ENCODE measurements around a stretch of chr3.

- RRBS, 2 experiments, result no CpG with 5 or more reads among the region's 19 CpGs
These were observed 1.4 kb upstream of the WDR5B start for GRCh38 chr3:122417065-122417937.

GRCh38 chr3:122513842-122514308 is 864 bp downstream of the KPNA1 start:
- RRBS, 2 experiments, result no CpG with 5 or more reads among the region's 26 CpGs

- RRBS, 2 experiments, result no CpG with 5 or more reads among the region's 2 CpGs
These were observed 1.4 kb downstream of the PARP15 start for GRCh38 chr3:122578841-122579272.

GRCh38 chr3:122679096-122679795 is 1.4 kb upstream of the PARP14 start:
- RRBS, 2 experiments, result no CpG with 5 or more reads among the region's 15 CpGs

- RRBS, 2 experiments, result no CpG with 5 or more reads among the region's 2 CpGs
These were observed 26.0 kb downstream of the HSPBAP1 start for GRCh38 chr3:122767596-122767981.

DNA sequence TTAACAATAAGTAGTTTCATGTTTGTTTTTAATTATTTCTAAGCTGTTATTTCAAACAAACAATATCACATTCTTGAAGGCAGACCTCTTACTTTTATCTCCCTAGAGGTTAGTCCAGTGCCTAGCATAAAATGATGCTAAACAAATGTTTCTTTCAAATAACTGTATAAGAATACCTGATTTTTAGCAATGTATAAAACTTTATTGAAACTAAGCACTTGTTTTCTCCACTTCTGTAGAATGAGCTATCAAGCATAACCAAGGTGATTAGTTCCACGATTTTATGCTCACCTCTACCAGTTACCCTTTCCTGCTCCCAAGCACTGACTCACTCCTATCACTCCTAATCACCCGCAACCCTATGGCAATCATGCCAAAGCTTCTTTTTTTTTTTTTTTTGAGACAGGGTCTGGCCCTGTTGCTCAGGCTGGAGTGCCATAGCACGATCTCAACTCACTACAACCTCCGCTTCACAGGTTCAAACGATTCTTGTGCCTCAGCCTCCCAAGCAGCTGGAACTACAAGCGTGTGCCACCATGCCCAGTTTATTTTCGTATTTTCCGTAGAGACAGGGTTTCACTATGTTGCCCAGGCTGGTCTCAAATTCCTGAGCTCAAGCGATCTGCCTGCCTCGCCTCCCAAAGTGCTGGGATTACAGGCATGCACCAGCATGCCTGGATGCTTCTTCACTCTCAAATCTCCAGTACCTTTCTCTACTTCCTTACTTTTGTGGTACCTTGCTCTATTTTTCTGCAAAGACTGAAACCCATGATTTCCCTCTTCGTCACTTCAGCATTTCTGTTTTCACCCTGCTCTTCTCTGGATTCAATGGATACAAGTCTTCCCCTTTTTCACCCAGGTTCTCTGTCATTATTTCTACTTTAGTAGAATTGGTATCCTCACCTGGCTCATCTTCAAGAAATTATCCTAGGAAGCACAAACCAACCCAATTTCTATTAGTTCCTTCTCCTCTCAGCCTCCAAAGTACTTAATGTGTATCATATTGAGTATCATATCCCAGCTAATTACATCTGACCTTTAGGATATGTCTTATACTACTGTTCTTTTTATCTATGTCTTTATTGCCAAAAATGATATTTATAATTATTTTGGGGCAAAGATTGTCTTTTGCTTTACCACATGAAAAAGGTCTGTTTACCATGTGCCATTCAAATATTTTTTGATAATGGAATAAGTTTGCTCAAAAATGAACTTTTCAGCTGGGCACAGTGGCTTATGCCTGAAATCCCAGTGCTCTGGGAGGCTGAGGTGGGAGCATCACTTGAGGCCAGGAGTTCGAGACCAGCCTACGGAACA is 3.7 kb downstream of the HSPBAP1 start:
- RRBS, 2 experiments, result no CpG with 5 or more reads among the region's 13 CpGs

- RRBS, 2 experiments, result no CpG with 5 or more reads among the region's 1 CpG
These were observed 52.9 kb downstream of the SEMA5B start for GRCh38 chr3:122974621-122975048.

GRCh38 chr3:123143691-123144553 is 57.8 kb upstream of the SEC22A start:
- RRBS, 2 experiments, result no CpG with 5 or more reads among the region's 10 CpGs

- RRBS, 2 experiments, result no CpG with 5 or more reads among the region's 28 CpGs
These were observed 431 bp downstream of the SEC22A start for GRCh38 chr3:123202082-123202666.

DNA sequence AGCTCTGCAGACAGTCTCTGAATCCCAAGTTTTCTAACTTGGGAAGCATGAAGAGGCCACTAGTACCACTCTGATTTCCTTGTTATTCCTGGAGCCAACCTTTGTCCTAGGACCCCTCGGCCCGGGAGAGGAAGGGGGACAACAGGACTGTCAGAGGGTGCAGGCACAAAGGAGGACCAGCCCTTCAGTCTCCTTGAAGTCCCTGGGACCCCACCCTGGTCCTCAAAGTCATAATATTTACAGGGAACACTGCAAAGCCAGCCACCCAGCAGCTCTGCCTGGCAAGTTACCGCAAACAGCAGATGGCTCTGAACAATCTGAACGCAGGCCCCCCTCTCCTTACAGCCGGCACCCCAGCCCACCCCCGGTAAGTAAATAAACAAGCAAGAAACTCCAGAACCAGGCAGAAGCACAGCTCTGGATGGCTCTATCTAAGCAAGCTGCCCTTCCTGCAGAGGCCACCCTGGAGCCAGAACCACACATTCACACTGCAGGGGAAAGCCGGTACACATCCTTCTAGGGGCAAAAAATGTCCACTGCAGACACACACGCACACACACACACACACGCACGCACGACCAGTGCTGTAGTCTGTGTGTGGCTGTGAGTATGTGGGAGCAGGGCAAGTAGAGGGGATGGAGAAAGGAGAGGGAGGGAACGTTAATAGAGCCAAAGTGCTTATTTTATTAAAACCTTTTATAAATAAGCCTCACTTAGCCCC is 64.0 kb downstream of the ADCY5 start:
- RRBS, 2 experiments, result 0% methylated on average over 1 of the region's 12 CpGs; no CpG with 5 or more reads in 1 of the 2 experiments

- RRBS, 2 experiments, result no CpG with 5 or more reads among the region's 6 CpGs
These were observed 50.4 kb downstream of the ADCY5 start for GRCh38 chr3:123398431-123398880.

DNA sequence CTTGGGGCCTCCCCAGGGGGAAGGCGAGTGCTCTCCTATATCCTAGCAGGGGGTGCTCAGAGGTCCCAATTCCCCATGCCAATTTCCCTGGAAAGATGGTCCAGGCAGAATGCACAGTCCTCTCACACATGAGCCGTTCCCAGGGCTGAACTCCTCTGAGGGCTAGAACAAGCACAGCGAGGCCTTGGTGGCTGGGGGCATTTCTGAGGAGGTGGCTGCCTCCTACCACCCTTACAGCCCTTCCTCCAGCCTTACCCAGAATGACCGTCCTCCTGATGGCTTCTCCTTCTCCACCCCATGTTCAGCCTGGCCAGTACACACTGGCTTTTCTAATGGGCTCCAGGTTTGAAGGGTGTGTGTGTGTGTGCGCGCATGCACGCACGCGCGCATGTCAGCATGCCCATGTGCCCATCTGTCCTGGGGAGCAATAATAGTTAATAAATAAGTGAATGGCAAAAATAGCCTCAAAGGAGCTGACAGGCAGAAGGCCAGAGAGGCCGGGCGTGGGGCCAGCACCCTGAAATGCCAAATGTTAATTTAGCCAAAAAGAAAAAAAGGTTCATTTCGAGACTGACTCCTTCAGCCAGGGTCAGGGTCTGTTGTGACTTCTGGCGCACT is 24.4 kb downstream of the ADCY5 start:
- RRBS, 2 experiments, result no CpG with 5 or more reads among the region's 14 CpGs

- RRBS, 2 experiments, result no CpG with 5 or more reads among the region's 7 CpGs
These were observed 23.7 kb downstream of the ADCY5 start for GRCh38 chr3:123425018-123425806.

GRCh38 chr3:123449526-123450597 is 972 bp upstream of the ADCY5 start:
- RRBS, 2 experiments, result 1 to 5% methylated on average over 54 of the region's 93 CpGs

DNA sequence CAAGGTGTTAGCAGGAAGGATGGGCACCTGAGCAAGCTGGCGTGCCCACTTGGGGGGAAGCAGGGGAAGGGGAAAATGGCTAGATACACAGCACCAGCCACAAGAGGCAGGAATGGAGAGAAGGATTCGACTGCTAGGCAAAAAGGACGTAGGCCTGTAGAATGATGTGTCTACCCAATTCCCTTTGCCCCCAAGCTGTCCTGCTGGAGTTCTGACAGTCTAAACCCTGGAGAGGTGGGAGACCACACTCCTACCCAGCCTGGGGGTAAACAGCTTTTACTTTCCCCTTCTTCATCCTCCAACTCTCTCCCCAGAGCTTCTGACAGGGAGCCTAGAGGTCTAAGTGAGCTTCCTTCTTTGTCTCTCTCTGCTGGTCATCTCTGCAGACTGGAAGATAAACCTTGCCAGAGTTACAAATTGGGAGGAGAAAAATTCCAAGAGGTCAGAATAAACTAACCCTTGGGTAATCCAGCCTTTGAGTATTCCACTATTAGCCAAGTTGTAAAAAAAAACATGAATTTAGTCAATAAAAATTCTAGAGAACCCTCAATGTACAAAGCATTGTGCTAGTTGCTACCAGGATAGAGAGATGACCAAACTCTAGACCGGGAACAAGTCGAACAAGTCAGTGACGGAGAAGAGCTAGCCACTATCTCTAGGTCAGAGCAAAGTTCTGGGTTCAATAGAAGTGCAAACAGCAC is 2.0 kb upstream of the ADCY5 start:
- RRBS, 2 experiments, result no CpG with 5 or more reads among the region's 6 CpGs

DNA sequence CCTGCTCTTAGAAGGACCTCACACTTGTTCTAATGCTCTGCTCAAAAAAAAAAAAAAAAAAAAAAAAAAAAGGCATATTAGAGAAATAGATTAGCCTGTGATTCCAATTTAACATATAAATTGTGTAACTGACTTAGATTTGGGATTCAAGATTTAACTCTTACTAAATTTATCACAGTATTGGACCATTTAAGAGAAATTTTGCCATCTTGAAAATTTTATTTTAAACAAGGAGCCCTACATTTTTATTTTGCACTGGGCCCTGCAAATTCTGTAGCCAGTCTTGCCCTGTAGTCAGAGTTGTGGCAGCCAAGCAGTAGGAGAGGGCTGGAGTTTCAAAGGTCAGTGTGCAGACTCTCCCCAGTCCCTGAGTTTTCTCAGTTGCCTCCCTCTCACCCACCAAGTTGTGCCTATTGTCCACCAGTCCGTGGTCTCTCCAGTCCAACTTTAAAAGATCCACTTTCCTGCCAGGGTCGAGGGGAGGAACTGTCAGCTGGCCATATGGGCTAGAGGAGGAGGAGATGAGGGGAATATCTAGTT is 19.1 kb upstream of the HACD2 start:
- RRBS, 2 experiments, result no CpG with 5 or more reads among the region's 2 CpGs

- RRBS, 2 experiments, result no CpG with 5 or more reads among the region's 7 CpGs
These were observed 21.0 kb upstream of the HACD2 start for GRCh38 chr3:123605707-123606349.

GRCh38 chr3:123613177-123613893 is 28.5 kb upstream of the HACD2 start:
- RRBS, 2 experiments, result no CpG with 5 or more reads among the region's 4 CpGs

- RRBS, 2 experiments, result no CpG with 5 or more reads among the region's 9 CpGs
These were observed 29.2 kb upstream of the HACD2 start for GRCh38 chr3:123613989-123614554.

DNA sequence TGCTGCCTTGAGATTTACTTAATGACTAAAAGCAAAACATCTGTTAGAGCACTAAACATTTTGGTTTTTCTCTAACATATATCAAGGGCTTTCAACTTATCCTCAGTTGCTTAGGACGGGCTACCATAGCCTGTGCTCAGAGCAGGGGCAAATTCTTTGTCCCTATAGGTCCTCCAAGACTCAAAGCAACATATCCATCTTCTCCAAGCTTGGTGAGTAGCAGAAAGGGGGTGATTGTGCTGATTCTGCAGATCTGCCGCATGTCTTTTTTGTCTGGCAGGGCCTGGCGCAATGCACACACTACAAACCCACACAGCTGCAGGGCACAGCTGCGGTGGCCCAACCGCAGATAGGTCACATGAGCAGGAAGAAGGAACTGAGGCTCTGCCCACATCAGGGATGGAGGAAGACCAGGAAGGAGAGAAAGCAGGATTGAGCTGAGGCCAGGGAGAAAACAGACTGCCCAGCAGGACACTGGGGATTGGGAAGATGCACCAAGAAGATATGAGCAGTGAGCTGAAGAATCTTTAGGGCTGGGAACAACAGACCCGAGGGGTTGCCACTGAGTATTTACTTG is 126.9 kb downstream of the MYLK start:
- RRBS, 2 experiments, result no CpG with 5 or more reads among the region's 6 CpGs

All from Panc1 (cell line).